UCH-1 (cell line): ENCODE measurements around a stretch of chr11.

GRCh38 chr11:33178497-33178998 lies 17.3 kb upstream of the CSTF3 start:
- RRBS = no CpG with 5 or more reads among the region's 5 CpGs

DNA sequence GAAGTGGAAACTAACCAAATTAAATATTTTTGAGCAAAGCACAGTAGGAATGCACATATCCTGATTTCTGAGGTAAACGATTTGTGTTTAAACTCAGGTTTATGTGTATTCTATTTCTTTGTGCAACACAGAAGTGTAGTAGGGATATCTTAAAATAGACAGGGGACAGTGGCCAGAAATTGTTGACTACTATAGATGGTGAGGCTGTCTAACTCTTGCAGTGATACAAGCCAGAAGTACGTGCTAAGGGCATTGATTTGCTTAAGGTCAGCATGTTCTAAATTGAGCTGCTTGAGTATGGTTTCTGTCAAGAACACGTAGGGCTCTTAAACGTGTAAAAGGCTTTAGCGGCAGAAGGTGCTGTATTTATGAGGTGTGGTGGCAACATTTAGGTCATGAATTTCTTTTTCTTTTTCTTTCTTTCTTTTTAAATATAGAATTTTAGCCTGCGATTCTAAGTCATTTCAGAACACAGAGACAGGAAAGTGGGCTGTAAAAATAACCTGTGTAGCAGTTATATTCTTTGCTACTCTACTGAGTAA lies 34.2 kb downstream of the HIPK3 start:
- RRBS = no CpG with 5 or more reads among the region's 6 CpGs

DNA sequence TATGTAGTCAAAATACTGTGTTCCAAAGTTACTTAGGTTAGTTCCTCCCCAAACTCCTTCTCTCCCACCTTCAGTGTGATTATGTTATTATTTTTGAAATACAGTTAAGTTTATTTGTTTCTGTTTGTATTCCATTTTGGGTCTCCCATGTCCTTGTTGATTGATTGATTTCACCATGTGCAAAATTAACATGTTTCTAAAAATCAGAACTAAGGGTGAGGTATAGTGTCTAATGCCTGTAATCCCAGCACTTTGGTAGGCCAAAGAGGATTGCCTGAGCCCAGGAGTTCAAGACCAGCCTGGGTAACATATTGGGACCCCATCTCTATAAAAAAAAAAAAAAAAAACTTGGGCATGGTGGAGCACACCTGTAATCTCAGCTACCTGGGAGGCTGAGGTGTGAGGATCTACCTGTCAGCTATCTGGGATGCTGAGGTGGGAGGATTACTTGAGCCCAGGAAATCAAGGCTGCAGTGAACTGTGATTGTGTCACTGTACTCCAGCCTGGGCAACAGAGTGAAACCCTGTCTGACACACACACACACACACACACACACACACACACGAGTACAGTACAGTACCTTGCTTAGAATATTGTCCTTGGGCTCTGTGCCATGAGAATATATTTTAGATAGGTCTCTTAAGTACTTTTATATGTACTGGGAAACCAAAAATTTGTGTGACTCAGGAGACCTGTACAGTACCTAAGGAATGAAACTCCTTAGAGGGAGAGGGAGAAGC lies 44.3 kb downstream of the HIPK3 start:
- RRBS = no CpG with 5 or more reads among the region's 1 CpG

DNA sequence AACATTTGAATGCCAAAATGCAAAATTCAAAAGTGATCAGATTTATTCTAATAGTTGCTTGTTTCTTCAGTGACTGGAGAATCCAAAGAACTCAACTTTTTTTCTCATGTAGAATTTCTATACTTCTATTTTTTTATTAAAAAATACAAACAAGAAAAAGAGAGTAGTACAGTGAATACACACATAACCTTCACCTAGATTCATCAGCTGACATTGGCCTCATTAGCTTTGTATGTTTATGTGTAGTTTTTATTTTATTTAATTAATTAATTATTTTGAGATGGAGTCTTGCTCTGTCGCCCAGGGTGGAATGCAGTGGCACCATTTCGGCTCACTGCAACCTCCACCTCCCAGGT lies 16.4 kb upstream of the KIAA1549L start:
- RRBS = no CpG with 5 or more reads among the region's 2 CpGs

- RRBS = no CpG with 5 or more reads among the region's 8 CpGs
Measured at GRCh38 chr11:33708555-33709914, 8.4 kb upstream of the C11orf91 start.

GRCh38 chr11:33709915-33710501 lies 9.4 kb upstream of the C11orf91 start:
- RRBS = no CpG with 5 or more reads among the region's 9 CpGs

GRCh38 chr11:33713349-33713640 lies 12.7 kb upstream of the C11orf91 start:
- RRBS = no CpG with 5 or more reads among the region's 1 CpG

- RRBS = no CpG with 5 or more reads among the region's 21 CpGs
Measured at GRCh38 chr11:33858818-33859789, 32.8 kb downstream of the LMO2 start.

GRCh38 chr11:33869322-33870325 lies 22.3 kb downstream of the LMO2 start:
- RRBS = 3% methylated on average over 54 of the region's 100 CpGs

GRCh38 chr11:33881697-33882466 lies 10.0 kb downstream of the LMO2 start:
- RRBS = no CpG with 5 or more reads among the region's 9 CpGs

DNA sequence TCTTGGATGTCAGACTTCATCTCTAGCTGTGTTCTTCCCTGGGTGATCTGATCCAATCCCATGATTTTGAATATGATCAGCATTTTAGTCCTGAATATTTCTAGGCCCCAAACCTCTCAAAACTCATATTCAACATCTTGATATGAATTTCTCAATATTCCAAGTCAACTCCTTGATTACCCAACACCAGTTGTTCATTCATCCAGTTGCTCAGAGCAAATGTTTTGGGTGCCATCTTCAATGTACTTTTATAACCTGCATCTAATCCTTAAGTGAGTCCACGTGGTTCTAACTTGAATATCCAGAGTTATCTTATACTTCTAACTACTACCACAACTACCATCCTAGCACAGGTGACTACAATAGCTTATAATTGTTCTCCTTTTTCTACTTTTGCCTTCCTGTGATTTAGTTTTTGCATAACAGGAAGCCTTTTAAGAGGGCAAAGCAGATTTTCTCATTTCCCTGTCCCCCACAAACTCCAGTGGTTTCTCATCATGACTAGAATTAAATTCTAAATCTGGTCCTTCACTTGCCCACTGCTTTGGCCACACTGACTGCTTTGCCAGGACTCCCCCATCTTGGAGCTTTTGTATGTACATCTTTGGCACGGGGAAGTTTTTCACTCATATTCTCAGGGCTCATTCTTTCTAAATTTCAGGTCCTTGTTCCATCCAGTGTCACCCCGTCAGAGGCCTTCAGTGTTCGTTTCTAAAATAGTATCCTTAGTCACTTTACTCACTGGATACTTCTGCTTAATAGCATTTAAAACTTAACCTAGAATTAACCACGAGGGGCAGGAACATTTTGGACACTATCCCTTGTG lies 1.2 kb upstream of the NAT10 start:
- RRBS = no CpG with 5 or more reads among the region's 5 CpGs

DNA sequence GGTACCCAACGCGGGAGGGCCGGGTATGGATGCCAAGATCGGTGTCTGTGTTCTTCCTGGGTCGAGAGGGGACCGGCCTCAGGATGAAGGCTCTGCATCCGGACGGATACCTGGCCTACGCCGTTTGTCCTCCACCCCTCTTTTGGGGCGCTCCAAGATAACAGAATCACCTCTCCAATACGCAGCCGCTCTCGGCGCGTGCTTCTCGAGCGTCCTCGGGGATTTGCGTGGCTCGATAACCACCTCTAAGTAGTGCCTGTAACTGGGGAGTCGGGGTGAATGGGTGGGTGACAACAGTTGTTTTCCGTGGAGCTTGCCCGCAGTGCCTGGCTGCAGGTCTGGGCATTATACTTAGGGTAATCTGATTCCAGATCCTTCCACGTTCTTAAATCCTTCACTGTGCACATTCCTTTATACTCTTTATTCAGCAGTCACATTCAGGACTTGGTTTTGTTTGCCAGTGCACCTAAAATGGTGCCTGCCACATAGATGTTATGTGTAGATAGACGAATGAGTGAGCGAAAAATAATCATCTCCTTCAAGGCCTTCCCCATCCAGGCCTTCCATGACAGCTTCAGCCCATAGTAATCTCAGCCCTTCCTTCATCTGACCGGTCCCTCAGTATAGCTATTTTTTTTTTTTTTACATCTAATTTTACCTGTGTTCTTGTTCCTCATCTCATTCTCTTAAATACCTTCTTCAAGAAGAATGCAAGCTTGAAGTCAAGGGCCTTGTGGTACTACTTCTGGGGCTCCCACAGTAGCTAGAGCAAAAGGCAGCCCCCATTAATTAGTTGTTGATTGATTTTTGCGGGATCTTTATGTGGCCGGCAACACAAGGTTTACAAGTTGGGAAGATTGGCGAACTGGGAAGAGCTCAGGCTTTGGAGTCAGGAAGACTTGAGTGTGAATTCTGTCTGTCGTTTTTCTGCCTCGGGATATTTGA lies 635 bp downstream of the NAT10 start:
- RRBS = 13% methylated on average over 2 of the region's 33 CpGs

- RRBS = no CpG with 5 or more reads among the region's 12 CpGs
Measured at GRCh38 chr11:34309583-34310625, 47.9 kb downstream of the ABTB2 start.

GRCh38 chr11:34356350-34357337 lies 1.2 kb downstream of the ABTB2 start:
- RRBS = 10% methylated on average over 10 of the region's 75 CpGs

GRCh38 chr11:34435985-34436565 lies 2.7 kb upstream of the CAT start:
- RRBS = no CpG with 5 or more reads among the region's 1 CpG

GRCh38 chr11:34630612-34630974 lies 9.7 kb downstream of the EHF start:
- RRBS = no CpG with 5 or more reads among the region's 7 CpGs

GRCh38 chr11:34635748-34636298 lies 14.9 kb downstream of the EHF start:
- RRBS = no CpG with 5 or more reads among the region's 6 CpGs

DNA sequence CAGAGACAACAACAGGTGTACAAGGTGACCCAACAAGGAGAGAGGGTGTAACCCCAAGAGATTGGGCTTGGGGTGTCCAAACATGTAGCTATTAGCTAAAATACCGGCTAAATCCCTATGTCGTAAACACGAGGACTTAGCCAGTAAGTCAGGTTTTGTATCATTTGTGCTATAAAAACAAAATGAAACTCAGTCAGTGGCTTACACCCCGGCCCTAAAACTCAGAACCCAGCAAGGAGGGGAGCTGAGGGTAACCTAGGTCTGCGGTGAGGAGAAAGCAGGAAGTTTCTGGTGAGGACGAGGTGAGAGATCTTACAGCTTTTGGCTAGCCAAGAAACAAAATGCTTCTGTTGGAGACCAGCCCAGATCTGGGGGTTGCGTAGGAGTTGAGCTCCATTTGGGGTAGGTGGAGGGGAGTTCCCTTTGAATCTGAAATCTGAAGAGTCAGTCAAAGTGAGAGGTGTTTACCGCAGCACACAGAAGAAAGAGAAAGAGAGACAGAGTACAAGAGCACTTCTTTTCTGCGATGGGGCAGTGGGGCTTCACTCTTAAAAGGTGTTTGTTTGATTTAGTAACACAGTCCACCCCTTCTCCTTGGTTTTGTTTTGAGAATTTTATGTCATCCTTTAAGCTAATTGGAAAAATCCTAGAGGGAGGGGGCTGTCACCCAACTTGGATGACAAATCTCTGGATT lies 29.6 kb downstream of the EHF start:
- RRBS = 36% methylated on average over 4 of the region's 9 CpGs

DNA sequence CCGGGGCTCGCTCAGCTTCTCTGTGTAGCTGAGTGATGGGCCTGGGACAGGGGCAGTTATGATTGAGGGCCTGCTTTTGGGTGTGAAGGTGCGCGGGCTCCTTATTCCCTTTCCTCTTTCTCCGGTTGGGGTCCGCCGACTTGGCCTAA lies 280 bp downstream of the PDHX start:
- RRBS = no CpG with 5 or more reads among the region's 7 CpGs